Heart right ventricle (tissue), 2 donors: ENCODE results near the gene BLZF1.

GRCh38 chr1:167223526-167224172 is 3.0 kb downstream of the POU2F1 start:
- PRO-cap, 2 experiments = no peak in any of the 2 experiments

GRCh38 chr1:167416207-167417097 is 101.9 kb downstream of the CD247 start:
- PRO-cap, 2 experiments = no peak in any of the 2 experiments

DNA sequence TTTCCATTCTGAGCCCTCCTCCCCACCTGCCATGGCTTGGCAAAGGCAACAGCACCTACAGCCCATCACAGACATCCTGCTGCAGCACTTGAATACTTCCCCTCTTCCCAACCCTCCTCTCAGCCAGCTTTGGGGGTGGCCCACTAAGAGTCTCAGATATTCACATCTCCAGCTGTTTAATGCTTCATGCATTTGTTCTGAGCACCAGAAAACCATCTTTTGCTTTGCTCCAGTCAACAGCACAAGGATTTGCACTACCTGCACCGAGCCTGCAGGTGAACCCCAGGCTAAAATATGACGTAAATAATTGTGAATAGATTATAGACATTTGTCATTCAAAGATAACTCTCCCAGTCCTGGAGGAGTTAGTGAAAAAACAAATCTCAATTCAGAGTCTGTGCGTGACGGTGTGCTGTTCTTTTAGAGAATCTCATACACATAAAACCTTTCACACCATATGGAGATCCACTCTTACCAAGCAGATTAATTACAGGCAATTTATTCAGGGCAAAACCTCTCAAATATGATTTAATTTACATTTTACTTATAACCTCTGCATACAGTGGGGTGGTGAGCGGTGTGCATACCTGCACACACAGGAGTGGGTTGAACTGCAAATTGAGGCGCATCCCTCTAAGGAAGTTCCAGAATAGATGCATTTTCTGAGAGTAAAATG is 7.4 kb downstream of the CD247 start:
- PRO-cap, 2 experiments = no peak in any of the 2 experiments

GRCh38 chr1:167514144-167514591 is 4.2 kb downstream of the CD247 start:
- PRO-cap, 2 experiments = no peak in any of the 2 experiments

DNA sequence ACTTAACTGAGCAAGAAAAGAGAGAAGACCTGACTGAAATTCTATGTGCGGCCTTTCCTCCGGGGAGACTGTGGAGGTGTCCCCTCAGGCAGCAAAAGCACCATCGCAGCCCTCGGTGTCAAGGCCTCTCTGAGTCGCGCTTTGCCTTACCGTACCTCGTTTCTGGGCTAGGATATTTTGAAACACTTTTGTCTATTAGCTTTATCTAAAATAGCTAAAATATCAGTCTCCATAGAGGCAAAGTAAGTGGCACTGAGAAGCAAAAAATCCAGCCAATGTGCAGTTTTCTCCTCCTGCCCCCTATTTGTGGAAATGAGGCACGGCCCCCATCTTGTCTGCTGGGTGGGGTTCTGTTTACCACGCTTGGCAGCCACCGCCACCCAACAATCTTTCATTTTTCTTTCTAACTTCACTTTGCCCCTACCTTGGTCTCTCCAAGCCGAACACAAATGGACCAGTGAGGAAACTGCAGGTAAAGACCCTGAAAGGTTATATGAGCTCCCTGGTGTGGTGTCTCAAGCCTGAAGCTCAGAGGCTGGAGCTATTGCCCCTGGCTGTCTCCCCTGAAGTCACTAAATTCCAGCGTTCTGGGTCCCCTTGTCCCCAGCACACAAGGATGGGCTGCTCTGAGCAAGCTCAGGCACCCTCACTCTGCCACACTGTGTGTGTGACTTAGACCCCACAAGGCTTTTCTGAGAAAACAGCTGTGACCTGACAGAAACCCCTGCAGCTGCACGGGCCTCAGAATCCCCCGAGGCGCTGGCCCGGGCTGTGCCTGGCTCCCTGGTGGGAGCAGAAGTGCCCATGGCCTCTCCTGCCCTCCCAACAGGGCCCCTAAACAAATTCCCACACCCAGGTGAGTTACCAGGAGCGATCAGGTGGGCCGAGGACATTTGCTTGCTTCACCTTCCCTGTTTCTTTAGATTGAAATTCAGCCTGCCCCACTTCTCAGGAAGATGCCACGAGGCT is 1.6 kb downstream of the CD247 start:
- PRO-cap, 2 experiments = no peak in any of the 2 experiments

- PRO-cap, 2 experiments = no peak in any of the 2 experiments
These were observed 28.7 kb upstream of the RCSD1 start for GRCh38 chr1:167601250-167601787.

- PRO-cap, 2 experiments = peak in 2 of 2 experiments; most common plus-strand start chr1:167631397 (in 1); most common minus-strand start chr1:167631110 (in 2)
These were observed 945 bp downstream of the RCSD1 start for GRCh38 chr1:167630725-167631629.

DNA sequence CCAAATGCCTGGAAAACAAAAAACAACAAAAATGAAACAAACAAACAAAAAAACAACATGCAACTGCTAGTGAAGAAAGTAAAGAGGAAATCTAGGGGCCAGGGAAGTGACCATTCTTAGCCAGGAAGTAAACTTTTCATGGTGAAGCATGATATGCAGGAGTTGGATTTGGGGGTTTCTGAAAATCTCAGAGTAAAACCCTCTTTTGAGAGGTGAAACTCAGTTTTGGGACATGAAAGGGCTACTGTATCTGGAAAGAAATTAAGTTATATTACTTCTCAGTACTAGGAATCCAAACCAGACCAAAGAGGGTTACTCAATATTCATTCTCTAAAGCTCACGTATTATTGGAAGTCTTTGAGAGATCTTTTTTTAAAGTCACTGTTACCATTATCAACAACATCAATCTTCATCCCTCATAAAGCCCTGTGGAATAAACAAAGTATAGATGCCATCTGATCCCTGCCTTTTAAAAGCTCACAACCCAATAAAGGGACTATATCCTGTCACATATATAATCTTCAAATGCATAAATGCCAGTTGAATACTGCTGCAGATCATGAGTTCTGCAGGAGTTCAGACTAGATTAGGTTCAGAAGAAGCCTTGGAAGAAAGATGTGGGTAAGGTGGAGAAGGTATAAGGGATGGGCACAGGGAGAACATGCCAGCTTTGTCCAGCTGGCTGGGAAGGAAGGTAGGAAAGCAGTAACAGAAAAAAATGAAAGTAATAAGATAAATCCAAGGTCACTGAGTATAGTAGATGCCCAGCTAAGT is 2.9 kb downstream of the RCSD1 start:
- PRO-cap, 2 experiments = no peak in any of the 2 experiments

DNA sequence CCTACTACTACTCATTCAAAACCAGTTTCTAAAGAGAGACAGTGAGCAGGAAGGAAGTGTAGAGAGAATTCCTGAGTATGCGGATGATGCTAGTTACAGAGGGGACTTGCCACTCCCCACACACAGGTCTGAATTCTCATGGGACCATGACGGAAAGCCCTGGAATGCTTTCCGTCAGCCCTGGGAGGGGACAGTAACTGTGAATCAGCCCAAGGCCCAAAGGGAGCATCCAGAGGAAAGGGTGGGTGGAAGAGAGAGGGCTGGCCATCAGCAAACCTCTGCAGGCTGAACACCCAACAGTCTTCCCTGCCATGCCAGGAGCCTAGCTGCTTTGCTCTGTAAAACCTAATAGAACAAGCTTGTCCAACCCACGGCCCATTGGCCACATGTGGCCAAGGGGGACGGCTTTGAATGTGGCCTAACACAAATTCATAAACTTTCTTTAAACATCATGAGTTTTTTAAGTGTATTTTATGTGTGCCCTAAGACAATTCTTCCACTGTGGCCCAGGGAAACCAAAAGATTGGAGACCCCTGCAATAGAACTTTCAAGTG is 36.5 kb downstream of the RCSD1 start:
- PRO-cap, 2 experiments = peak in 2 of 2 experiments; most common plus-strand start position 232 of the sequence (in 2); most common minus-strand start position 108 of the sequence (in 1)

- PRO-cap, 2 experiments = peak in 1 of 2 experiments; most common plus-strand start chr1:167670007 (in 1); most common minus-strand start chr1:167669829 (in 1)
These were observed 39.6 kb downstream of the RCSD1 start for GRCh38 chr1:167669450-167670157.

GRCh38 chr1:167765520-167765834 is 43.7 kb downstream of the MPZL1 start:
- PRO-cap, 2 experiments = no peak in any of the 2 experiments

DNA sequence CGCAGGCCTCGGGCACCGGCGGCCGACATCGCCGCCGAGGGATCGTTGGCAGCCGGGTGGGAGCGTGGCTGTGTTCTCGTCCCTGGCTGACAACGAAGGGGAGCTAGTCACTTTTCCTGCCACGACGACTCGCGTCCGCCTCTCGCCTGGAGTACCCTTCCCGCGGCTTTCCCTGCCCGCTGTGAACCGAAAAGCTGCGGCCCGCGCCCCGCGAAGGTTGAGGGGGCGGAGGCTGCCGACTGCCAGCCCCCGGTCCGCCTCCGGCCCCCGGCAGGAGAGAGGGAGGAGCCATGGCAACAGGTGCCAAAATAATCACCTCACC is 709 bp upstream of the DCAF6 start:
- PRO-cap, 2 experiments = peak in 2 of 2 experiments; most common minus-strand start position 183 of the sequence (in 2)

GRCh38 chr1:168570656-168570973 is 5.8 kb upstream of the XCL1 start:
- PRO-cap, 2 experiments = no peak in any of the 2 experiments

- PRO-cap, 2 experiments = no peak in any of the 2 experiments
These were observed 185.9 kb upstream of the ATP1B1 start for GRCh38 chr1:168920433-168921068.

DNA sequence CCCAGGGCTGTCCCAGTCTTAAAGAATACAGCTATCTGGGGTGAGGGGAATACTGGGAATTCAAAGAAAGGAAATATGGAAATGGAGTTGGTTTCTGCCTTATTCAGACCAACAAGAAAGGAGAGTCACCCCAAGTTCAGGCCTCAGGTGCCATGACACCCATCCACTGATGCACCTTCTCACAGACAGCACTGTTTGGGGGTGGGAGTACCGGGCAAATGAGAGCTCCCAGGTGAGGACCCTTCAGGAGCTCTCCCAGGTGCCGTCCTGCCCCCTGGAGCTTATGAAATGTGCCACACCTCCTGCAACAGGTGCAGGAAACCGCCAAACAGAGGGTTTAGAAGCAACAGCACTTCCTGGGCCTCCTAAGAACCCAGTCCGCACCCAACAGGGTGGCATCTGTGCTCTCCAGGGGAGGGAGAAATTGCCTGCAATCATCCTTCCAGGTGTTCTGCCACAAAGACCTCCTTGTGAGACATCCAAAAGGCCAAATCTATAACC is 87.8 kb upstream of the ATP1B1 start:
- PRO-cap, 2 experiments = no peak in any of the 2 experiments

- PRO-cap, 2 experiments = no peak in any of the 2 experiments
These were observed 58.3 kb upstream of the ATP1B1 start for GRCh38 chr1:169048167-169048535.

DNA sequence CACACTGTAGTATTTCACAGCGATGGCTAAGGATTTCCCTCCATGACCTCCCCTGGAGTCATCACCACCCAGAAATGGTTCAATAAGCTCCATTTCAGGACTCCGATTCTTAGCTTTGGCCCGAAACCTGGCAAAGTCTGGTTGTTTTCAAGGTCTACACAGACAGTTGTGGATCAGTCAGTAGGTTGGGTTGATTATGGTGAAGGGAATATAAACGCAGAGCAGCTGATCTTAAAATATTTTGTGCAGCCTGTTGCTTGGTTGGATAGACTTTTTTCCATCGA is 887 bp downstream of the ATP1B1 start:
- PRO-cap, 2 experiments = no peak in any of the 2 experiments

DNA sequence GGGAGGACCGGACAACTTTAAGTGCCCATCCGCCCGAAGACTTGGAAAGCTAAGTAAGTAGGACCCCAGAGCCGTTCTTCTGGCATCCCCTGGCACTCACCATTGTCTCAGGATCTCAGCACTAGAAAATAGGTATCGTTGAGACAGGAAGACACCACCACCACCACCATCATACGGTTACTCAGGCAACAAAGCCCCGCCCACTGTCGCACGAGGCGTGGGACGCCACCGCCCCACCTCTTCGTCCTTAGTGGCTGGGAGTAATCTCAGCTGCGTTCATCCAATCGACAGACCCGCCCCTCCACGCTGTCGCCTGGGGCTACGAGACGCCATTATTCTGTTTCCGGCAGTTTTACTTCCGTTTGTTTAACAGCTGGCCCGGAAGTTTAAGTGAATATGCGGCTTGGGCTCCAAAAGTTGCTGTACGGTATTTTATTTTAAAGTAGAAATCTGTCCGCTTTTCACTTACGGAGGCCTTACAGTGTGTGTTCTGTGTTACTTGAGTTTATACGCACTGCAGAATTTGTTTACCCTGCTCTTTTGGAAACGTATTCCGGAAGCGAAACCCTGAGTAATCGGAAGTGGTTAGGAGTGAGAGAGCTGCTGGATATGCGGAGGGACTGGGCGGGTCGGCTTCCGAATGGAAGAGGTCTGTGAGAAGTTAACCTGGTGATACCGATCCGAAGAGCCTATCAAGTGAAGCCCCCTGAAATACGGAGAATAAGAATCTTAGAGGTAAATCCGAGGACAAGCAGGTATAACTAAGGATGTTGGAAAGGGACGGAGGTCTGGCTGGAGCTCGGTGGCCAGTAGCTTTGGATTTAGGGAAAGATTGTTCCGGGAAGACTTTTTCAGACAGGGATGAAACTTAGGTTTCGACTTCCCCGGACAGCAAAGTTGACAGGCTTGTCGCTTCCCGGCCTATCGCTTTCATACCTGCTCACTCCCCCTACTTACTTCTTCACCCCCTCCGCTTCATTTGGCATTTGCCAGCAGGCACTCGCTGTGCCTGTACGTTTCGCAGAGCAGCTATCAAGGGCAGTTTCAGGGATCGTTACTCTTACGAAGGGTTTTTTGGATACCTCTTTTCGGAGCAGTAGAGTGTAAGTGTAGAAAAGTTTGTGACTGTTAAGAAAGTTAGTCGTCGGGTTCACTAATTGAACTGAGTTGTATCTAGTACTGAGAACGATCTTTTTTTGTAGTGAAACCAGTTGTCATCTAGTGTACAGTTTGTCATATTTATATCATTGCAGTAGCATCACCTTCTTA is at the start of gene BLZF1:
BLZF1 (plus strand) TSS at position 588 of the 1,269 bp plus-strand sequence.
- PRO-cap, 2 experiments = peak in 2 of 2 experiments; most common plus-strand start position 365 of the sequence (in 1); most common minus-strand start position 175 of the sequence (in 1)

- PRO-cap, 2 experiments = no peak in any of the 2 experiments
These were observed 25.5 kb downstream of the SLC19A2 start for GRCh38 chr1:169459793-169461183.

- PRO-cap, 2 experiments = no peak in any of the 2 experiments
These were observed 17.0 kb downstream of the SELL start for GRCh38 chr1:169694316-169694847.